ENCODE measurements around a stretch of chr10.

DNA sequence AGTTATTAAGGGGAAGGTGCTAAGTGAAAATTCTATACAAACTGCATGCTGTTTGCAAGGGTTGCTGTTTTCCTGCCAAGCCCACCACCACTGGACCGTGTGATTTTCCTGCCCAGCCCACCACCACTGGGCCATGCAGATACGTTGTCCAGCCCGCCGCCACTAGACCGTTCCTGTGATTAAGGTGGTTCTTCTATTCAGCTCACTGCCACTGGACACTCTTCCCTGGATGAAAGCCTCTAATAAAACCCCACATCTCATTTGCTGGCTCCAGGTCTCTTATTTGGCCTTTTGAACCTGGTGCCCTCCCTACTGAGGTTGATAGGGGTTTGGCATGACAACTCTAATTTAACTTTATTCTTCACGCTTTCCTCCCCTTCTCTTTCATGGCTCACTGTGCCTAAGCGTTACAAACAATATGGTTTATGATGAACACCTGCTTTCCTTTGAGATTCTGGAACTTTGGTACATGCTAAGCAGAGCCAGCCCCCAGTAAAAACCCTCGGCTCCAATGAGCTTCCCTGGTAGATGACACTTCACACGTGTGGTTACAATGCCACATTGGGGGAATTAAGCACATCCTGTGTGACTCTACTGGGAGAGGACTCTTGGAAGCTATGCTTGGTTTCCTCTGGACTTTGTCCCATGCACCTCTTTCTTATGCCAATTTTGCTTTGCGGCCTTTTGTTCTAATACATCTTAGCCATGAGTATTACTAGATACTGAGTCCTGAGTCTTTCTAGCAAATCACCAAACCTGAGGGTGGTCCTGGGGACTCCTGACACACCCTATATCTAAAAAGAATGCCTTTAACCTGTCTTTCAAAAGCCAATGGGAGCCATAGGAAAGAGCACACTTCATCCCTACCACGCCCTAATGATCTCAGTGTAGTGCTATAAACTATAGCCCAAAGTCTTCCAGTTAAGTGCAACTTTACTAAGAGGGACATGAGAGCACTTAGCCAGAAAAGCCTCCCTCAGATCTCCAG, 37.8 kb downstream of the CCDC6 start:
- PRO-cap: no peak

DNA sequence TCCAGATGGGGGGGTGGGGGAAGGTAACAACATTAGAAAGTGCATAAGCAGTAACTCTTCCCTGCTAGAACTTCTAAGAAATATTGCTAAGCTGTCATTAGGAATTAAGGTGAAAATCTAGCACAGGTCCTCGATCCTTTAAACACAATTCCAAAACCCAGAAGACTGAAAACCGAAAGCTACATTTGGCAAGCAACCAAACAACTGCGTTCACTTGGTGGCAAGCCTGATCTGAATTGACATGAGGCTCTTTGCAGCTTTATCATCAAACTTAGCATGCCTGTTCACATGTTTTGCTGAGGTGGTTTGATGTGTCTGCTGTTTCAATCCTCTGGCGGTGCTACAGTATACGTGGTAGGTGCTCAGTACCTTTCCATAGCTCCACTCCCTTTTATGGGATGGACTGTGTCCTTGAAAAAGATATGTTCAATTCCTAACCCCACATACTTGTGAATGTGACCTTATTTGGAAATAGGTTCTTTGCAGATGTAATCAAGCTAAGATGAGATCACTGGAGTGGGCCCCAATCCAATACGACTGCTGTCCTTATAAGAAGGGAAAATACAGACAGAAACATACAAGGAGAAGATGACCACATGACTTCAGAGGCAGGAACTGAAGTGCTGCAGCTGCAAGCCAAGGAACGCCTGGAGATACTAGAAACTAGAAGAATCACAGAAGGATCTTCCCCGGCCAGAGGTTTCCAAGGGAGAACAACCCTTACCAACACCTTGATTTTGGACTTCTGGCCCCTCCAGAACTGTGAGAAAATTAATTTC, 33.4 kb downstream of the CCDC6 start:
- PRO-cap: no peak

DNA sequence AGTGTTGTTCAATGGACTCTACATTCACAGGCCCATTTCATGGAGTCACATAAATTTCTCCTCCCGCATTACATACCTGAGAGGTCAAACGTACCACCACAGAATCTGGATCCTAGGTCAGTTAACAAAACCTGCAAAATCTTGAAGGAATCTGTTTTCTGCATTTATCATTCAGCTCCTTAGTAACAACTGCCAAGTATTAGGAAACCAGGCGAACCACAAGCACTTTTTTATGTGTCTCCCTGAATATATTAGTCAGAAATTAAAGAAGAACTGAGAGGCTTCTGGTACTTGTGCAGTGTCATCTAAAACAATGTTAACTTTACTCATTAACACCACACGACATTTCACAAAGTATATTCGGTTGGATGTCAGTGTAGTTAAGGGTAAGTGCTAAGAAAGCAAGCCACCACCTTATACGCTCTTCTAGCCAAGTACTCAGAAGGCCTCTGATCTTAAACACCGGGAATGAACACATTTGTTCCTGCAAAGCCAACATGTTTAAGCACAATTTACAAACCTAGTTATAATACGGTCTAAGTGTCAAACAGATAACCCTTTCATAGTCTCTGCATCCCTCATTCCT, 2.4 kb downstream of the CCDC6 start:
- PRO-cap: no peak

- PRO-cap: no peak
These were observed 232.5 kb upstream of the CCDC6 start for GRCh38 chr10:60138784-60139252.

GRCh38 chr10:60353630-60354109, 36.0 kb downstream of the ANK3 start:
- PRO-cap: no peak

- PRO-cap: no peak
These were observed 100.8 kb upstream of the ANK3 start for GRCh38 chr10:60490493-60490833.

DNA sequence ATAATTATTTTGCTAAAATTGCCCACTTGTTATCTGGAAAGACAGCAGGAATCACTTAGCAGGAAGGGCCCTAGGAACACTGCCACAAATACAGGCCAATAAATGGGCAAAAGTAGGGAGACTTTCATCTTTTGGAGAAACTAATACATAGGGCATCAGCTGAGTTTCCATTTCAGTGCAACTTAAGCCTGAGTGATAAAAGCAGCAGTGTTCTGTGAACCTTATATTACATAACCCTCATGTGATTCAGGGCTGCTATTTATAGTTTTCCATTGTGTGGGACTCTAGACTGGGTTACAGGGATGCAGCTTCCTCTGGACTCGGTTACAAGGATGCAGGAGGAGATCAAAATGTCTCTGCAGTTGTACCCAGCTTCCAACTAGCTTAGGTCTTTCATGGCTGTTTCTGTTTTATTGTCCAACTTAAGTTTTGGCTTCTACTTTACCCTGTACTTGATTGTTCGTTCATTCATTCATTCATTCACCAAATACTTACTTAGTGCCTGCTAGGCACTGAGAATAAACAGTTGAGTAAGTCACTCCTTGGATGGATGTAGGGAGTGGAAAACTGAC, 32.6 kb downstream of the CDK1 start:
- PRO-cap: no peak

GRCh38 chr10:60901760-60902214, 42.2 kb downstream of the RHOBTB1 start:
- PRO-cap: no peak

DNA sequence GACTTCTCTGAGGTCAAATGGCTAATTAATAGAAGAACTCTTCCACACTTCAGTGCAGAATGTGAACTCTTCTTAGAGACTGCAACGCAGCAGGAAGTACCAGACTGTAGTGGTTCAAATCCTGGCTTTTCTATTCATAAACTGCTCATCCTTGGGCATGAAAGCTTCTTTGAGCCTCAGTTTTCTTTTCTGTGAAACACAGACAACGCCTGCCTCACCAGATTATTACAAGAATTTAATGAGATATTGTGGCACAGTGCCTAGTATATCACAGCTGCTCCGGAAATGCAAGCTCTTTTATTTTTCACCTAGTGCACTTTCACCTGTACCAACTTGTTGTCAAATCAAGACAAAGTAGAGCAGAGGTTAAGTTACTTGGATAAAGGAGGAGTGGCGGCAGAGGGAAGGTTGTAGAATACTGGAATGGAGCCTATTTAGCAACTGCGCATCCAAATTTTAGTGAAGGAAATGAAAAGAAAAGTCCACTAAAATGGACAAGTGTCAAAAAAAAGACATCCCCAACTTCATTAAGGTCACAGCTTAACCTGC, 54.9 kb upstream of the RHOBTB1 start:
- PRO-cap: no peak

GRCh38 chr10:61751945-61752764, 89.4 kb downstream of the CABCOCO1 start:
- PRO-cap: no peak

- PRO-cap: unidirectional peak, plus-strand start at chr10:61987061
These were observed 85.2 kb downstream of the ARID5B start for GRCh38 chr10:61986585-61987118.

- PRO-cap: no peak
These were observed 120.1 kb downstream of the ARID5B start for GRCh38 chr10:62021720-62021973.

DNA sequence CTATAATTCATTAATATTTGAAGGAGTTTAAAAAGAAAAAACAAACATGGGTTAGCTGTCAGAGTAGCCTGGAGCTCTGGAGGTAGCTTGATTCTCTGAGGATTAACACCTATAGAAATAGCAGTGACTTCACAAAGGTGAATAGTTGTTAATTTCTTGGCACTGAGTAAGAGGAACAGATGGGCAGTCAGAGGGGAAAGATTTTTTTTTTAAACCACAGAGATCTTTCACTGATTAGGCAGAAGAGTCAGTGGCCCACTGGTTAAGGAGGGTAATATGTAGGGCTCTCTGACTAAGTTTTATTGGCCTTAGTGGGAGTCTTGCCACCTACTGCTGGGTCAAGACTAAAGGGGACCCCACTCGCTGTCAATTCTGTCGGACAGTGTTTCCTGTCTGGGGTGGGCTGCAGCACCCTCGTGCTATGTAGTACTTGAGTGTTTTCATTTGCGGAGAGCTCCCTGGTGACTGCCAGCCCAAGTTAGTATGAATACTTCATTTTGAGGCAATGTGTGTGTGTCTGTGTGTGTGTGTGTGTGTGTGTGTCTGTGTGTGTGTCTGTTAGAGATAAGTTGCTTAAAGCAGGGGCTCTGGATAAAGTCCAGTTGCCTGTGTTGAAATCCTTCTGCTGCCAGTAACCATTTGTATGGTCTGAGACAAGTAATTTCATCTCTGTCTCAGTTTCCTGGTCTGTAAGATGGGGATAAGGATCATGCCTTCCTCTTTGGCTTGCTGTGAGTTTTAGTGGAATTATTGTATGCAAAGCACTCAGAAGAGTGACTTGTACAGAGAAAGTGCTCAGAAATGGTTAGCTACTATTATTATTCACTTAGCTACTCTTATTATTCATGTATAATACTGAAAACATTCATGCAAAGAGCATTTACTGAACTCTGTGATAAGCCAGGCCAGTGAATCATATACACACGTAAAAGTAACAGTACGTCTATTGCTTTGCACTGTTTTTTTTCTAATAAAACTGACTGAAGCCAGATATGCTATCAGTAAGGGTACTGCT, 145.3 kb downstream of the ARID5B start:
- PRO-cap: no peak

DNA sequence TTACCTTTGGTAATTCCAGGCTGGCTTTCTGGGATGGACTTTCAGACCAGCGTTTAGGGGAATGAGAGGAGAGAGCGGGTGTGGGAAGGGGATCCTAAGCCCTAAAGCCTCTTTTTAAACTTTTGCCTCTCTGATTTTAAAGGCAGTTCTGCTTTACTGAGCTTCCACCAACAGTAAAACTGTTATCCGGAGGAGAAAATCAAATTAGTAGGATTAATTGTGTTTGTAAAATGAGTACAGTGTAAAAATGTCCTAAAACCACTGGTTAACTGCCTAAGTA, 148.0 kb downstream of the ARID5B start:
- PRO-cap: no peak

GRCh38 chr10:62052042-62052717, 150.7 kb downstream of the ARID5B start:
- PRO-cap: no peak

GRCh38 chr10:62083231-62083981, 181.9 kb downstream of the ARID5B start:
- PRO-cap: no peak

- PRO-cap: no peak
These were observed 167.6 kb downstream of the ZNF365 start for GRCh38 chr10:62541592-62542344.

DNA sequence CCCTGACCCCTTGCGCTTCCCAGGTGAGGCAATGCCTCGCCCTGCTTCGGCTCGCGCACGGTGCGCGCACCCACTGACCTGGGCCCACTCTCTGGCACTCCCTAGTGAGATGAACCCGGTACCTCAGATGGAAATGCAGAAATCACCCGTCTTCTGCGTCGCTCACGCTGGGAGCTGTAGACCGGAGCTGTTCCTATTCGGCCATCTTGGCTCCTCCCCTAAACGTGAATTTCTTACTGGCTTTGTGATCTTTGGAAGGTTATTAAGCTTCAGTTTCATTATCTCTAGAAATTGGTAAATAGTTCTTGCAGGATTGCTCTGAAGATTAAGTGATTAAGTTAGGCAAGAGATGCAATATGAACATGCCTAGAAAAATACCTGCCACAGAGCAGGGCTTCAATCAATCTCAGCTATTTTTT, 196.0 kb upstream of the ADO start:
- PRO-cap: unidirectional peak, minus-strand start at position 93 of the sequence; unidirectional peak, minus-strand start at position 226 of the sequence

GRCh38 chr10:62620641-62620967, 183.9 kb upstream of the ADO start:
- PRO-cap: no peak

GRCh38 chr10:62815608-62816239, 442 bp downstream of the EGR2 start:
- PRO-cap: no peak

All from endodermal cell (in vitro differentiated cells).